ENCODE data around the genes MYH8 and ZNF18.

DNA sequence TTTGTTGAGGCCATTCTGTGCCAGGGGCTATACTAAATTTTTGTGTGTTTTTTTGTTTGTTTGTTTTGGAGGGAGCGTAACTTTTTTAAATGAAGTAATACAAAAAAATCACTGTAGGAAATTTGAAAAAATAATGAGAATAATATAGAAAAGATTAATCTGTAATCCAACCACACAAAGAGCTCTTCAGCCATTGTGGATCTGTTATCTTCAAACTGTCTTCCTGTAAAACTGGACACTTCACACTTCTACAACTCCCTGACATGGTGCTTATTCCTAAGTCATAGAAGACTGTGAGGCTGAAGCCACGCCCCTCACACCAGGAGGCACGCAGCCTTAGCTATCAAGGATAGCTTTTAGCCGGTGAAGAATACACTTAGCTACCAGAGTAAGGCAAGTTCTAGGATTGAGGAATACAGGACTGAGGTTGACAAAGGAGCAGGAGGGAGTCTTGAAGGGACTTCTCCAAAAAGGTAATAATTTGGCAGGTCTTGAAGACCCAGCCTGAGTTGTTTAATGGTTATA lies 79.7 kb upstream of the GAS7 start:
- CAGE, long polyA plus RNA = no peak
- RRBS = no CpG with 5 or more reads among the region's 4 CpGs

- CAGE, long polyA plus RNA = no peak
- RRBS = no CpG with 5 or more reads among the region's 9 CpGs
These were observed at the start of gene MYH8 for GRCh38 chr17:10421671-10422394. Gene MYH8, minus strand, starts transcription at chr17:10421950.

- CAGE, long polyA plus RNA = no peak
- RRBS = no CpG with 5 or more reads among the region's 3 CpGs
These were observed 381 bp downstream of the MYH2 start for GRCh38 chr17:10549041-10549513.

GRCh38 chr17:10699808-10700469 lies 2.5 kb downstream of the ADPRM start:
- CAGE, long polyA plus RNA = no peak
- RRBS = no CpG with 5 or more reads among the region's 3 CpGs

DNA sequence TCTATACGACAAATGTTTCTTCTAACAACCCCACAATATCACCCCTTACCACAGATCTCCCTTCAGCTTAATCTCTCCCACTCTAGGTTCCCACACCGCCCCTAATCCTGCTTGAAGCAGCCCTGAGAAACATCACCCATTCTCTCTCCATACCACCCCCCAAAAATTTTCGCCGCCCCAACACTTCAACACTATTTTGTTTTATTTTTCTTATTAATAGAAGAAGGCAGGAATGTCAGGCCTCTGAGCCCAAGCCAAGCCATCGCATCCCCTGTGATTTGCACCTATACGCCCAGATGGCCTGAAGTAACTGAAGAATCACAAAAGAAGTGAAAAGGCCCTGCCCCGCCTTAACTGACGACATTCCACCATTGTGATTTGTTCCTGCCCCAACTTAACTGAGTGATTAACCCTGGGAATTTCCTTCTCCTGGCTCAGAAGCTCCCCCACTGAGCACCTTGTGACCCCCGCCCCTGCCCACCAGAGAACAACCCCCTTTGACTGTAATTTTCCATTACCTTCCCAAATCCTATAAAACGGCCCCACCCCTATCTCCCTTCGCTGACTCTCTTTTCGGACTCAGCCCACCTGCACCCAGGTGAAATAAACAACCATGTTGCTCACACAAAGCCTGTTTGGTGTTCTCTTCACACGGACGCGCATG lies 20.9 kb downstream of the ZNF18 start:
- CAGE, long polyA plus RNA = no peak
- RRBS = no CpG with 5 or more reads among the region's 15 CpGs

DNA sequence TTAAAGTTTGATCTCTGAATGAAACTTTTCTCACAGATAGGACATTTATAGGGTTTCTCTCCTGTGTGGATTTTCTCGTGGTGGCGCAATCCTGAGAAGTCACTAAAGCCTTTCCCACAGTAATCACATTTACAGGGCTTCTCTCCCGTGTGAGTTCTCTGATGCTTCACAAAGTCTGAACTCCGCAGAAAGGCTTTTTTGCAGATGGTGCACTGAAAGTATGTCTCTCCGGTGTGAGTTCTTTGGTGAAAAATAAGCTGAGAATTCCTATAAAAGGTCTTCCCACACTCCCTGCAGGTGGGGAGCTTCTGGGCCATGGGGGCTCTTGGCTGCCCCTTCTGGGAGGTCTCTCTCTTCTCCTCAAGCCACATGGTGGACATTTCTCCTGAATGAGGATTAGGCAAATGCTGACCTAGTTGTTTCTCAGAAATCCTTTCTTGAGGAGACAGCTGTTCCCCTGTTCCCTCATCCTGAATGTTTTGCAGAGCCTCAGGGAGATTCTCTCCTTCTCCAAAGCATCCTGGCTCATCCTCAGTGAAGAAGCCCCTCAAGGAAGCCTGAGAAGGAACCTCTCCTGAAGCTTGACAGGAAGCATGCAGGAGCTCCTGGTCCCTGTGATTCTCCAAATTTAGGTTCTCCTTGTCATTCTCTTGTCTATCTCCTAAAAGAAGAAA lies 19.1 kb downstream of the ZNF18 start:
- CAGE, long polyA plus RNA = no peak
- RRBS = no CpG with 5 or more reads among the region's 5 CpGs

DNA sequence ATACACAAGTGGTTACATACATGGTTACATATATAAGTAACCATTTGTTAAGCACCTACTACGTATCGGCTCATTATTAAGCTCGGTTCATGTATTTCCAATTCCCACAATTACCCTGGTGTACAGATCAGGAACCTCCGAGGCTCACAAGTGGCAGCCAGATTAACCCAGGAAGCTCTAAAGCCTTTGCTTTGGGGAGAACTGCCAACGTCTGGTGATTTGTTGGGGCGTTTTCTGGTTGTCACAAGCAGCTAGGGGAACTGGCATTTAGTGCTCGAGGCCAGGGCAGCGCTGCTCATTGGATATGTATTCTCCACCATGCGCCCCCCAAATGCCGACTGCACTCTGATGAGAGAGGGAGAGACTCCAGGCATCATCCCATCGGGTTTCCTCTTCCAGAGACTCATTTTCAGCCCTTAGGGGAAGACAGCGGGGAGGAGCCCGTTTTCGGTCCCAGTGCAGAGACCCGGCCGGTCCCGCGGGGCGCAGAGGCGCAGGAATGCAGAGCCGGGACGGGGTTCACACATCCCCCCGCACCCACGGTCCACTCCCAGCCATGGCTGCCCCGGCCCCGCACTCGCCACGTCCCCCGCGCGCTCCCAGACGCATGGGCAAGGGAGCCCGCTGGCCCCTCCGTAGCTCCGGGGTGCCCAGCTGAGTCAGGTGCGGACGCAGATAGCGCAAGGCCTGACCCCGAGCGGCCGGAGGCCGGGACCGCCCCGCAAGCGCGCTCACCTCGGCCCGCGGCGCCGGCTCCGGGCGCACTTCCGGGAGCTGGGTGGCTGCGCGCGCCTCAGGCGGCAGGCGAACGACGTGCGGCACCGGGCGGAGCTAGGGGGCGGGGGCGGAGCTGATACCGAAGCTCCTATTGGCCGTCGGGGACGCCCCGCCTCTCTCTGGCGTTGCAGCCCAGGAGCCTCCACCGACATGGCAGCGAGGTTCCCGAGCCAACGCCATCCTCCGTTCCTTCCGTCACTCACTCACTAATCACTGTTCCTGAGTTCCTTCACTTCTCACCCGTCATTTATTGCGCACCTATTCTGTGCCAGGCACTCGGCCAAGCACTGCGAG lies at the start of gene ZNF18:
Gene ZNF18, minus strand, starts transcription at position 780 of the 1,071 bp plus-strand sequence.
- CAGE, long polyA plus RNA = no peak
- RRBS = under 1% methylated on average over 44 of the region's 82 CpGs

DNA sequence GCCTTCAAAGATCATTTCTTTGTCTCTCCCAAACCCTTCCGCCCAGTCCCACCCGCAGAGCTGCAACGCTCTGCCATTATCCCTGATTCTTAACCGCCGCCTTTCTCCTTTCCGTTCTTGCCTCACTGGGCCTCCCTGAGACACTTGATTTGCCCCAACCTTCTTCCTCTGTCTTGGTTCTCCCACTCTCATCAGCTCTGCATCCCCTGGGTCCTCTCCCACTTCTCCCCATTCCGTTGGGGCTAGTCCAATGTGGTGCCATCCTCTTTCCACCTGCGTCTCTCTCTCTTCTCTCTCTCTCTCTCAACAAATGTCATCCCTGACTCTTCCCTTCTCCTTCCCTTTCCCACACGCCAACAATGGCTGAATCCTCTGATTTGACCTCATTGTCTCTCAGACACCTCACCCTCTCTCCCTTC lies 501 bp upstream of the ZNF18 start:
- CAGE, long polyA plus RNA = no peak
- RRBS = no CpG with 5 or more reads among the region's 9 CpGs

GRCh38 chr17:12040438-12040924 lies 19.8 kb downstream of the MAP2K4 start:
- CAGE, long polyA plus RNA = no peak
- RRBS = no CpG with 5 or more reads among the region's 3 CpGs

- CAGE, long polyA plus RNA = no peak
- RRBS = no CpG with 5 or more reads among the region's 6 CpGs
These were observed 47.0 kb downstream of the MAP2K4 start for GRCh38 chr17:12067371-12068286.

GRCh38 chr17:12622590-12622988 lies 43.1 kb upstream of the MYOCD start:
- CAGE, long polyA plus RNA = no peak
- RRBS = no CpG with 5 or more reads among the region's 10 CpGs

- CAGE, long polyA plus RNA = no peak
- RRBS = no CpG with 5 or more reads among the region's 12 CpGs
These were observed 47.2 kb upstream of the ARHGAP44 start for GRCh38 chr17:12742041-12742630.

- CAGE, long polyA plus RNA = no peak
- RRBS = no CpG with 5 or more reads among the region's 9 CpGs
These were observed 3.3 kb downstream of the ARHGAP44 start for GRCh38 chr17:12792554-12793137.

DNA sequence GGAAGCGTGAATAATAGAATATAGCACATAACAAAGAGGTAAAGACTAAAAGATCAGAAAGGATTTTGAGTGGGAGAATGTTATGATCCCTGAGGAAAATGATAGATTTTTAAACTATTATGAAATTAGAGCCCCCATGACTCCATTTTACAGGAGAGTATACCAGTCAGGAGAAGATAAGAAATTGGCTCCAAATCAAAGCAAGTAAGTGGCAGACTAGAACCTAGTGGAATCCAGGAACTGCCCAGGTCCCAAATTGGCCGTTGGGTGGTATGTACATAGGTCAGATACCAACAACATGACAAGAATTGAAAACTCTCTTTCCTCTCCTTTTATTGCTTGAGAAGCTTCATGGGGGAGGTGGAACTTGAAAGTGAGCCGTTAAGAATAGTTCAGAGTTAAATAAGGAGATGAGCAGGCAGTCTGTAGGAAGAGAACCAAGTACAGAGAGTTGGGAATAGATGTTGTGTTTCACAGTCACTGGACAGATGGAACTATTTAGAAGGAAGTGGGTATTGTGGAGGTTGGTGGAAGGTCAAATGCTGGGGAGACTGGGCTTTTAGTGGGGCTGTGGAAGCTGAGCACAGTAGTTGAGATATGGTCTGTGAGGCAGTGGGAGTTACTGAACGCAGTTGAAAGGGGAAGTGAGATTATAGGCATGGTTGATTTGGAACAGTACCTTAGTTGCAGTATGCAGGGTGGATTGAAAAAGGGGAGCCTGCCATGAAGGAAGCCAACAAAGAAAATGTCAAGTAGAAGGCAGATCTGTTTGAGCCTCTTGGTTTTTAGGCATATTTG lies 26.3 kb downstream of the ARHGAP44 start:
- CAGE, long polyA plus RNA = no peak
- RRBS = no CpG with 5 or more reads among the region's 4 CpGs

- CAGE, long polyA plus RNA = no peak
- RRBS = no CpG with 5 or more reads among the region's 3 CpGs
These were observed 190.6 kb upstream of the HS3ST3A1 start for GRCh38 chr17:13792283-13792775.

DNA sequence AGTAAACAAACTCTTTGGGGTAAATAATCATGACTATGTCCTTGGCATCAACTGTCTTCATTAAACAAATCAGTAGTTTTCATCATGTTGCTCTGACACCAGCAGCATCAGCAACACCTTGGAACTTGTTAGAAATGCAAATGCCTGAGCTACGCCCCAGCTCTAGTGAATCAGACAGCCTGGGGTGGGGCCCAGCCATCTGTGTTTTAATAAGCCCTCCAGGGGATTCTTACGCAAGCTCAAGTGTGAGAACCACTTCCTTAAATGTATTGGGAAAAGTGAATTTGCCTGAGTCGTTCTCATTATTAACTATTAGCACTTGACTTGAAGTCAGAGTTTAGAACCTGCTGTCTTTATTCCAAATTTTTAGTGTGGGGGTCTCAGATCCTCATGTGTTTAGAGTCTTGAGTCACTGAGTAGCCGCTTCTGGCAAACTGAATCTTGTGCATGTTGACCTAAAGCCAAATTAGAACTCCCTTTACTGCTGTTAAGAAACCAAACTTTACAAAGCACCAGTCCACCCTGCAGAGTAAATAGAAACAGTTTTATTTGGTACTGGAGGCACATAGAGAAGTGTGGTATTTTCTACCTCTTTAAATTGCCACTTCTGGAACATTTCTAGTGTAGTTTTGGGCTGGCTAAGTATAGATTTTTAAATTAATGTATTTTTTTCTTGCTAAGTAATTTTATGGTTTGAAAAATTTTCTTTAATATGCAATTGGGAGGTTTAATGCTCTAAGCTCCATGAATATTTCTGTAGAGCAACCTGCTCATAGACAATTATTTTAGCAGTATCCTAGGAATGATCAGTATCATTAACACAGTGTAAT lies 137.3 kb upstream of the COX10 start:
- CAGE, long polyA plus RNA = no peak
- RRBS = no CpG with 5 or more reads among the region's 4 CpGs

- CAGE, long polyA plus RNA = no peak
- RRBS = no CpG with 5 or more reads among the region's 3 CpGs
These were observed 50.3 kb downstream of the COX10 start for GRCh38 chr17:14119615-14119993.

DNA sequence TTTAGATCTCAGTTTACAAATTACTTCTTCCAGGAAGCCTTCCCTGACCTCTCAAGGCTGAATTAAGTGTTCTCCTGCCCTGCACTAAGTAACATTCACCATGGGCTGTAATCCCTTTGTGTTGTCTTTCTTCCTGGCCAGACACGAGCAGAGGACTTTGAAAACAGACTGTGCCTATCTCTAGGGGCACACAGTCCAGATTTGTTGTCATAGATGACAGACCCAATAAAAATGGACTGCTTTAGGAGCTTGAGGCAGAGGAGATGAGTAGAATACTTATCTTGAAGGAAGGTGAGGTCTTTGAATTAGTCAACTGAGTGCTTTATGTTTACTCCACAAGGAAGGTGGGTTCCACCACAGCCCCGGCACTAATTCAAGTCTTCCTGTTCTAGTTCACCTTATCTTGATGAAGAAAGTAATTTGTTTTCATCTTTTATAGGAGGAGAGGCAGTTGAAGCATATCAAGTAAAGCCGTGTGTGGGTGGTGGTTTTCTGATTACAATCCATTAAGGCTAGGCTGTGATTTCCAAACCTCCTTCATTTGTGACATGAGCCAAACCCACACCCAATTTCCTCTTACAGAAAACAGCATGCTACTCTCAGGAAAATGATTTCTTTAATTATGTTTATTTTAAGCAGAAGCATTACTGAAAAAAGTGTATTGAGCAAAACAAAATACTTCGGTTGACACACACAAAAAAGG lies 35.6 kb downstream of the CDRT15 start:
- CAGE, long polyA plus RNA = no peak
- RRBS = no CpG with 5 or more reads among the region's 4 CpGs

DNA sequence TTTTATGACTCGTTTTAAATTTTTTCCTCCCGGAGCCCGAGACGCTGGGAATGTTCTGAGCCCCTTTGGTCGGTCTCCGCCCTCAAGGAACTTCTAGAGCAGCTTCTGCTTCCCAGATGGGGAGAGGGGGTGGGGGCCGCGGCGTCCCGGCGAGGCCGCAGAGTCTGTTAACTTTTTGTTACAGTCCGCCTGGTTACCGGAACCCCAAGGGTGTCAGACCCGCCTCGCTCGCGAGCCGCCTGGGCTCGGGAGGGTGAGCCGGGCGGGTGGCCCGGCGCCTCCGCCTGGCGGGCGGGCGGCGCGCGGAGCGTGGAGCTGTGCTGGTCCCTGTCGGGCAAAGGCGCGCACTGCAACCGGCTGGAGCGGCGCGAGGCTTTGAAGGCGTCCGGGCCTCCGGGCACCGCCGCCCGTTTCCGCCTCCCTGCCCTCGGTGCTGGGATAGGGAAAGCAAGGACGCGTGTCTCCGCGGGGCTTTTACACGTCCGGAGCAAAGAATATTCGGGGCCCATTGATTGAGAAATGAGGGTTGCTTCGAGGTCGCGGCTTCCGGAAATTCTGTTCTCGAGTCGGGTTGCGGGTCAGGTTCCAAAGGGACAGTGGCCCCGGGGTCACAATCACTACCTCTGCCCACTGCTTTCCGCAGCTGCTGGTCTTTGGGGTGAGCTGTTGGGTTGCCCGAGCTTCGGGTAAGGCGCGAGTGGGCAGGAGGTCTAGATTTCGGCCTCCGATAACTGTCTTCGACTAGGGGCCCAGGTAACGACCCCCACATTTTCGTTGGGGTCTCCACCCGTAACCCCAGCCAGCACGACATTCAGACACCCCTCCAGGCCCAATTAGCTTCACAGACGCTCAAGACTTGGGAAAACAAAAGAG lies 1.8 kb downstream of the HS3ST3B1 start:
- CAGE, long polyA plus RNA = no peak
- RRBS = 1% methylated on average over 49 of the region's 75 CpGs

DNA sequence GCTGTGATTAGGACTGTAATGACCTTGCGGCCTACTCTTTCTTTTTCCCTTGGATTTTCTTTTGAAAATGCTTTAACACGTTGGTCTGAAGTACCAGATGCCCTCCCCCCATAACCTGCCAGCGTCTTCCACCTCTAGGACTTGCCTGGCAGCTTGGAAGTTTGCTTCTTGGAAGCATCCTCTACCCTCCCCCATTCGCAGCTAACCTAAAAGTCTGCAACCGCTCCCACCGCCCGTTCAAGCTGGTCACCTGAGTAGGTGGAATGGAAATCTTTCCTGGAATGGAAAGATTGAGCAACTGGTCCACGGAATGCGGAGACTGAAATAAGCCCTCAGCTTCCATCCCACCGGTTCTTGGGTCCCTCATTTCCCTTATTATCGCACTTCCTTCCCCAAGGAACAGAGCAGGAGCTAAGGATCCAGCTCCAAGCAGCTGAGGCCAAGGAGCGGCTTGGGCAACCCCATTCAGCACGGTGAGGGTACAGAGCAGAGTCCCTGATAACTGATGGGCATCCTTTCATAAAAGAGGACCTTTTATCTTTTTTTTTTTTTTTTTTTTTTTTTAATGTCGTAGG lies 31.5 kb downstream of the HS3ST3B1 start:
- CAGE, long polyA plus RNA = no peak
- RRBS = no CpG with 5 or more reads among the region's 14 CpGs